Pericardium fibroblast (primary cell): ENCODE results near the gene EXOC3.

DNA sequence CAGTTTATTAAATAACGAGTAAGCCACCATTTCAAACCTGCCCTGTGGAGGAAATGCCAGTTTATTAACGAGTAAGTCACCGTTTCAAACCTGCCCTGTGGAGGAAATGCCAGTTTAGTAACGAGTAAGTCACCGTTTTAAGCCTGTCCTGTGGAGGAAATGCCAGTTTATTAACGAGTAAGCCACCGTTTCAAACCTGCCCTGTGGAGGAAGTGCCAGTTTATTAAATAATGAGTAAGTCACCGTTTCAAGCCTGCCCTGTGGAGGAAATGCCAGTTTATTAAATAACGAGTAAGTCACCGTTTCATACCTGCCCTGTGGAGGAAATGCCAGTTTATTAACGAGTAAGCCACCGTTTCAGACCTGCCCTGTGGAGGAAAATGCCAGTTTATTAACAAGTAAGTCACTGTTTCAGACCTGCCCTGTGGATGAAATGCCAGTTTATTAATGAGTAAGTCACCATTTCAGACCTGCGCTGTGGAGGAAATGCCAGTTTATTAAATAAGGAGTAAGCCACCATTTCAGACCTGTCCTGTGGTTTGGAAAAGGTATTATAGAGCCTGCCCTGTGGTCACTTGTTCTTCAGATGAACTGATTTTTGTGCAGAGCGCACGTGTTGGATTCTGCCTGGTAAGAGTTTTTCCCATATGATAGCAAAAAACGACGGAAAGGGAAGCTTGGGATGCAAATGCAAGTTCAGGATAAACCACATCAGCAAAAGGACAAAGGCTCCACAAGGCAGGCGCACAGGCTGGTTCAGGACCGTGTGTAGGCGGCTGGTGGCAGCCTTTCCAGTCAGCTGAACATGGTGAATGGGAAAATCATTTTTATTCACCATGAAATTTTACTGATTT lies 18.8 kb upstream of the PDCD6 start:
- RAMPAGE, long total RNA: no peak

- RAMPAGE, long total RNA: no peak
Observed at GRCh38 chr5:283202-284114, 12.0 kb downstream of the PDCD6 start.

DNA sequence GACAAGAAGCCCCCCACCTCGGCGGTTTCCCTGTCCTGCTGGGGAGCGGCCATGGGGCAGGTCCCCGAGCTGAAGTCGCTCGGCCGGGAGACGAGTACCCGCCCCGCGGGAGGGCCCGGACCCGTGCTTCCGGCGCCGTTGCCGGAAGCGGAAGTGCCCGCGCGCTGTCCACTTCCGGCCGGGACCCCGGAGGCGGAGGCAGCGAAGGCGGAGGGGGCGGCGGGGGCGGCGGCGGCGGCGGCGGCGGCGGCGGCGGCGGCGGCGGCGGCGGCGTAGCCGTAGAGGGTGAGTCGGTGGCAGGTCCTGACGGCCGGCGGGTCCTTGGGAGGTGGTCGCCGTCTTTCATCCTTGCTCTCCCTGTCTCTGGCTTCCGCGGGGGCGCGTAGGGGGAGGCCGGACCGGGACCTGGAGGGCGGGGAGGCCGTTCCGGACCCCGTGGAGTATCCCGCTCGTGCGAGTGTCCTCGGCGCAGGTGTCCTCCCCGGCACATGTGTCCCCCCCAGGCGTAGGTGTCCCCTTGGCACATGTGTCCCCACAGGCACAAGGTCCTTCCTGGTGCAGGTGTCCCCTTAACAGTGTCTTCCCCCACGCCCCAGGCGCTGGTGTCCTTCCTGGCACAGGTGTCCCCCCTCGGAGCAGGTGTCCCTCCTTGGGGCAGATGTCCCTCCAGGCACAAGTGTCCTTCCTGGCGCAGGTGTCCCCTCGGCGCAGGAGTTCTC lies at the start of gene EXOC3:
TSS of gene EXOC3 (plus strand) at position 171 of the 719 bp plus-strand sequence.
- RAMPAGE, long total RNA: start-site peak on the minus strand centred at position 112 of the sequence, 40 bp wide, 16 and 10 reads in 2 replicates

GRCh38 chr5:472873-473407 lies 30.0 kb downstream of the EXOC3 start:
- RAMPAGE, long total RNA: no peak

GRCh38 chr5:673600-674759 lies 19.2 kb downstream of the TPPP start:
- RAMPAGE, long total RNA: no peak

DNA sequence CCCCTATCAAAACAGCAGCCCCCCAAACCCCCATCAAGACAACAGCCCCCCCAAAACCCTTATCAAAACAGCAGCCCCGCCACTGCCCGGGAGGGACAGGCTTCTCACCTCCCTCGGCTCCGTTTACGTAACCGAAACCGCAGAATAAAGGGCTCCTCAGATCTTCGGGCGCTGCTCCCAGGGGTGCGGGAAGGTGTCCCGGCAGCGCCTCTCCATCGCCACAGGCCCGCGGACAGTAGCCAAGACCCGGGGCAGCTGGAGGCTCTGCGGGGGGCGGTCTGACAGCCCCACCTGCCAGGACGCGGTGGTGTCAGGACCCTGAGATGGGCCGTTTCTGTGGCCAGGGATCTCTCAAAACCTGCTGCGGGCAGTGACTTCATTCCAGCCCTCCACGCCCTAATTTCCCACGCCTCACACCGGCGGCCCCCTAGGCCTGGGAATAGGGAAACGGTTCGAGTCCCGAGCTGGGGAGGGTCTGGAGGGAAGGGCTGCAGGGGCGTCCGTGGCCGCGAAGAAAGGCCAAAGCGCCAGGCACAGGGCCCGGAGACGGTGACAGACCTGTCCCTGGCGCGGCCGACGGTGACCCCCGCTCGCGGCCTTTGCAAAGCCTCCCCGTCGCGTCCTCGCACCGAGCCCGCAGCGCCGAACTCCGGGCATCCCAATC lies 567 bp downstream of the TPPP start:
- RAMPAGE, long total RNA: no peak

- RAMPAGE, long total RNA: no peak
Observed at GRCh38 chr5:858760-859227, 8.0 kb upstream of the ZDHHC11 start.

DNA sequence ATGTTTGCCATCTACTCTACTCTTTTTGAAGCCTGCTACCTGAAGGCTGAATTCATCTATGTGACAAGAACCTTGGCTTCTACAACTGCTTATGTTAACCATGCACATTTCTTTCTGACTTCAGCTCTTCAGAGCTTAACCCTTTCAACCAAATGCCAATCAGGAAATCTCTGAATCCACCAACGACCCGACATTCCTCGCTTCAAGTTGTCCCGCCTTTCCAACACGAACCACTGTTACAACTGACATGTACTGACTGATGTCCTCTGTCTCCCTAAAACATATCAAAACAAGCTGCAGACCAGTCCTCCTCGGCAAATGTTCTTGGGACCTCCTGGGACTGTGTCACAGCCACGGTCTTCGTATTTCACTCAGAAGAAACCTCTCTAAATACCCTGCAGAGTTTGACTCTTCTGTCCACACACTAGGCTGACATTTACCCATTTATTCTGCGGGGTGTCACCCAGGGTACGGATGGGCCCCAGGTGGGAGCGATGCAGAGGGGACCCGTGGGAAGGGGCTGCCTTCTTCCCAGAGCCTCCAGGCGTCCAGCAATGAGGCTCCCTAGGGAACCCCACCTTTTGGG lies 18.9 kb upstream of the ZDHHC11 start:
- RAMPAGE, long total RNA: no peak

- RAMPAGE, long total RNA: no peak
Observed at GRCh38 chr5:926736-927327, 34.1 kb downstream of the TRIP13 start.

DNA sequence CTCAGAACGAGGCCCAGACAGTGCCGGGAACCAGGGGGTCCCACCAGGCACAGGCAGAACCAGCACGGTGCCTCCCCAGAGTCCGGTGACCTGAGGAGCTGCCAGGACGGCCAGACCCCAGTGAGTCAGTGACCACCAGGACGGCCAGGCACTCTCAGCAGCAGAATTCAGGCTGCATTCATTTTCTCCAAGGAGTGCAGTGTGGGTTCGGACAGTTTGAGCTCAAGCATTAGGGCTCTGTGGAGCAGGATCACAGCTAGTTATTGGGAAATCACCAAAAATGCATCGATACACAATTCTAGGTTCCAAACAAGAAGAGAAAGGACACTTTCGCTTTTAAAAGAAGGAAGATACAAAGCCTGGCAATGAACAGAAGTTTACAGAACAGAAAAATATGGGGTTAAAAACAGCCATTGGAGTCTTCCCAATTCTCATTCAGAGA lies 43.6 kb upstream of the NKD2 start:
- RAMPAGE, long total RNA: no peak

DNA sequence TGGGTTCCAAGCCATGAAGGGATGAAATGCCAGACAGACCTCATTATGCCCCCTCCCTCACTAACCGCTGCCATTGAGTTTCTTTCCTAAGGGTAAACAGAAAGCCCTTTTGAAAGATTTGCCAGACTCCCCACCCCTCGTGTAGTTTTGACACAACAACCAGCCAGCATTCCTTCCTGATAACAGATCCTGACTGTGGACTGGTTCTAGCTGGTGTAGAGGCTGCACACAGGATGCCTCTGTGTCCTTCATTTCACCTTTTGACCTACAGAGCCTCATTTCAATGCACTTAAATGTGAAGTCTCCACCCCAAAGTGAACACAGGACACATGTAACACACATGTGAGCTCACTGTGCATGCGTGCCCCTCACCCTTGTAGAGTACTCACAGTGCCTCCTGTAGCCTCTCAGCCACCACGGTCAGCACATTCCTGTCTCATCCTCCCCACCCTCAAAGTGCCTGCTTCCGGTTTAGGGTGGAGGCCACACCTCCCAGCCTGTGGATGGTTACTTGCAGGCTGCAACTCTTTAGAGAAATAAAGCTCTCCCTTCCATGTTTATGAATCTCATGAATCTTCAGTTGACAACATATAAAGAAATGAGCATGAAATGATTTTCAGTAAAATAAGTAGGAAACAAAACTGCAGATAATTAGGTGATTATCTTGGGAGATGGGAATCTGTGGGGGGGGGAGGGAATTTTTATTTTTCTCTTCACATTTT lies 11.6 kb upstream of the NKD2 start:
- RAMPAGE, long total RNA: no peak

- RAMPAGE, long total RNA: no peak
Observed at GRCh38 chr5:1082167-1082675, 29.6 kb downstream of the SLC12A7 start.

DNA sequence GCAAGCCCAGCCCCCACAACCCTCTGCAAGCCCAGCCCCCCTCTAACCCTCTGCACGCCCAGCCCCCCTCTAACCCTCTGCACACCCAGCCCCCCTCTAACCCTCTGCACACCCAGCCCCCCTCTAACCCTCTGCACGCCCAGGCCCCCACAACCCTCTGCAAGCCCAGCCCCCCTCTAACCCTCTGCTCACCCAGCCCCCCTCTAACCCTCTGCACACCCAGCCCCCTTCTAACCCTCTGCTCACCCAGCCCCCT lies 13.8 kb downstream of the SLC12A7 start:
- RAMPAGE, long total RNA: no peak

DNA sequence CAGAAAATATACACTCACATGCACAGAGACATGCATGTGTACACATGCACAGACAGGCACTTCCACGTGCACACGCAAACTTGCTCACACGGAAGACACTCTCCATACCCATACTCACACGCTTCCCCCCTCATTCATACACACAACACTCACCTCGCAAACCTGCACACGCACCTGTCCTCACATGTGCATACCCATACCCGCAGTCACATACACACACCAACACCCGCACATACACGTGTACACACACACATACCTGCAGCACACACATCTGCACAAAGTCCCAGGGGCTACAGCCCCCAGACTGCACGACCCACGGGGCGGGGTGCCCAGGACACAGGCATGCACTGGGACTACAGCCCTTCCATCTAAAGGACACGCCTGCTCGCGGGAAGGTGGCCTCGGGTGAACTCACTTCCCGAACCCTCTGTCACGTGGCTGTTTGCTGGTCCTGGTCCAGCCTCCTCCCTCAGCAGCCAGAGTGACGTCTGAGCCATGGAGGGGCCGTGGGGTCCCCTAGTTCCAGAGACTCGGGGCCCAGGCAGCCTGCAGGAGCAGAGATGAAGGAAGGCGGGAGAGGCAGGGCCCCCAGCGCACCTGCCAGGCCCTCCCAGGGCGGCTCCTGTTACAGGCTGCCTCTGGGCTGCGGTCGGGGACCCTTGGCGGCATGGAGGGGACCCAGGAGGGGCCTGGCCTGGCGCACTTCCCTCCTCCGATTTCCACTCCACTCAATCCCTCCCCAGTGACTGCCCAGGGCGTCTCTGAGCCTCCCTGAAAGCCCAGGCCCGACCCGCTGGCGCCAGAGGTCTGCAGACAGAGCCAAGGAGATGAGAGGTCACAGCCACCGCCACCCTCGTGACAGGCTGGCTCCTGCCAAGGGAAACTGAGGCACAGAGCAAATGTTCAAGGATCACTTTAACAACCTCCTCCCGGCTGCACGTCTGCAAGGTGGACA lies 8.2 kb downstream of the SLC12A7 start:
- RAMPAGE, long total RNA: no peak

- RAMPAGE, long total RNA: no peak
Observed at GRCh38 chr5:1109218-1109773, 2.6 kb downstream of the SLC12A7 start.

GRCh38 chr5:1124500-1125299 lies 12.8 kb upstream of the SLC12A7 start:
- RAMPAGE, long total RNA: no peak

DNA sequence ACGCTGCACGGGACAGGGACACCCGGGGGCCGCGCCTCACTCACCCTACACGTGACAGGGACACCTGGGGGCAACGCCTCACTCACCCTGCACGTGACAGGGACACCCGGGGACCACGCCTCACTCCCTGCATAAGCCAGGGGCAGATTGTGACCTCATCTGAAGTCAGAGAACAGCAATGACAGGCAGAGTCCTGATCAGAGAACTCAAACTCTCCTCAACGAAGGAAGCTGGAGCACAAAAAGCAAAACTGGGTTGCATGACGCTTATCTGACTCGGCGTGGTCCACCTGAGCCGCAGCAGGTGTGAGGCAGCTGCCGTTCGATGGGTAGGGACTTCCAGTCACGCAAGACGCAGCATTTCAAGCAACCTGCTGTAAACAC lies 3.2 kb downstream of the TERT start:
- RAMPAGE, long total RNA: no peak

- RAMPAGE, long total RNA: no peak
Observed at GRCh38 chr5:1315375-1316417, 20.8 kb upstream of the TERT start.

DNA sequence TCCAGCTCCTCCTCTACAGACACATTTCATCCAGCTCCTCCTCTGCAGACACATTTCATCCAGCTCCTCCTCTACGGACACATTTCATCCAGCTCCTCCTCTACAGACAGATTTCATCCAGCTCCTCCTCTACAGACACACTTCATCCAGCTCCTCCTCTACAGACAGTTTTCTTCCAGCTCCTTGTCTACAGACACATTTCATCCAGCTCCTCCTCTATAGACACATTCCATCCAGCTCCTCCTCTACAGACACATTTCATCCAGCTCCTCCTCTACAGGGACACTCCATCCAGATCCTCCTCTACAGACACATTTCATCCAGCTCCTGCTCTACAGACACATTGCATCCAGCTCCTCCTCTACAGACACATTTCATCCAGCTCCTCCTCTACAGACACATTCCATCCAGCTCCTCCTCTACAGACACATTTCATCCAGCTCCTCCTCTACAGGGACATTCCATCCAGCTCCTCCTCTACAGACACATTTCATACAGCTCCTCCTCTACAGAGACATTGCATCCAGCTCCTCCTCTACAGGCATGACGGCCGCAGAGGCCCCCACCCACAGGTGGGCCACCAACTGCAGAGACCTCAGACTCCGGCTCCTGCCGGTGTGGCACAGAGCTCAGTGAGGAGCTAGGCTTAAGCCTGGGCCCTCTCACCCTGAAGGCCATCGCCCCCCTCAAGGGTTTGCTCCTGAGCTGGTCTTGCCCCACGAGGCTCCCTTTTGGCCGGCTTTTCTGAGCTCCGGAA lies 16.2 kb downstream of the CLPTM1L start:
- RAMPAGE, long total RNA: no peak

DNA sequence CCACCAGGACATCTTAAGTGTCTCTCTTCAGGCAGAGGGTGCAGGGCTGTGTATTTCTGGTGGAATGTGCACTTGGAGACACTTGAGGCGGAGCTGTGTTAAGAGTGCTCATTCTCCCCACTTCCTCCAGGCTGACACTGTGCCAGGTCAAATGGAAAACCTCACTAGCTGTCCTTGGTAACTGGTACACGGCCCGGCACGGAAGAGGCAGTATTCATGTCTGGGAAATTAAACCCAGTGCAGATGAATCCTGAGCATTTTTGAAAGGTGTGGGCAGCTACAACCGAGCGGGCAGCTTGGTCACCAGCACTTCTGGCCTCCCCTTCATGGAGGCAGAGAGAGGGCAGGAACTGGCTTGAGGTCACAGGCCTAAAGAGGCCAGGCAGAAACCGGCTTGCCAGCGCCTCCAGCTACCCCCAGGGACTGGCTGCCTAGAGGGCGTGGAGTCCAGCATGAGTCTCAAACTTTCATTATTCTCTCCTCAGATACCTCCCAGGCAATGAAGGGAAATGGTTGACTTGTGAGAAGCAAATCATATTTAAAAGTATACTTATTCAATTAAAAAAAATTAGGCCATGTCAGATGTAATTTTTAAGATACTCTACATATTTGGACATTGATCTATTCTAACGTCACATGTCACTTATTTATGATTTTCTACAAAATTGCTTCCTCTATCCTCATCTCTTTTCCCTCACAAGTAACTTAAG lies 1.5 kb downstream of the CLPTM1L start:
- RAMPAGE, long total RNA: no peak